SK-MEL-5 (cell line): ENCODE measurements around a stretch of chr5.

RAMPAGE:
- cytosol, long total RNA: no peak
- long total RNA: no peak
- nucleus, long total RNA: no peak
These were observed 25.9 kb downstream of the SPARC start for GRCh38 chr5:151660816-151661228.

GRCh38 chr5:151662394-151663085 lies 24.2 kb downstream of the SPARC start:
RAMPAGE:
- cytosol, long total RNA: no peak
- long total RNA: no peak
- nucleus, long total RNA: no peak

GRCh38 chr5:151678759-151679049 lies 8.0 kb downstream of the SPARC start:
RAMPAGE:
- cytosol, long total RNA: no peak
- long total RNA: no peak
- nucleus, long total RNA: no peak

DNA sequence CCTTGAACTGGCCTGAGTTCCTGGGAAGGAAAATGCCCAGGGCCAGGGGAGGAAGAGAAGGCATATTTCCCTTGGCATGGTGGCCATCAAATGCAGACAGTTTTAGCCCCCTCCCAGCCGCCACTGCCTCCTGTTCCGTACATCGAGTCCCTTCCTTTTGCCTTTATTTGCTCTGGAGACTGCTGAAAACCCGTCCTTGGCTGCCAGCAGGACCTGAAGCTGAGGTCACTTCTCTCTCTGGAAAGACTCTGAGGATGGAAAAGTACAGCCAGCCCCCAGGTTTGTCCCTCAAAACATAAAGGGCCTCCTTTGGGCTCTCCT lies 7.3 kb downstream of the SPARC start:
RAMPAGE:
- cytosol, long total RNA: no peak
- long total RNA: no peak
- nucleus, long total RNA: no peak

RAMPAGE:
- cytosol, long total RNA: no peak
- long total RNA: no peak
- nucleus, long total RNA: no peak
These were observed 1.0 kb downstream of the SPARC start for GRCh38 chr5:151685460-151686325.

RAMPAGE:
- cytosol, long total RNA: no peak
- long total RNA: no peak
- nucleus, long total RNA: no peak
These were observed 22.5 kb upstream of the SPARC start for GRCh38 chr5:151709086-151709688.

DNA sequence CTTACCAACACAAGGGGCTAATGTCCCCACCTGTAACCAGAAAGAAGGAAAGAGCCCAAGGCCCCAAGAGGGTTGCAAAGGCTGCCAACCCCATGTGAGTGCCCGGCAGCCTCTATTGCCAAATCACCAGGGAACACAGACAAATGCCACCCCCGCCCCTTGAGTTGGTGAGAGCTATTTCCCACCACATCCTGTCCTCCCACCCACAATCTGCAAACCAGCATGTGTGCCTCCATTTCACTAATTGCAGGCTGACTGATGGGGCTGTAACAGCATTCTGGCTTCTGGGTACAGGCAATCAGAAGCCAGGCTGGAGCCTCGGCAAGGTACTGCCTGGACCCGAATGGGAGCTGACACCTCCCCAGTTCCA lies 78.2 kb downstream of the FAM114A2 start:
RAMPAGE:
- cytosol, long total RNA: no peak
- long total RNA: no peak
- nucleus, long total RNA: no peak

DNA sequence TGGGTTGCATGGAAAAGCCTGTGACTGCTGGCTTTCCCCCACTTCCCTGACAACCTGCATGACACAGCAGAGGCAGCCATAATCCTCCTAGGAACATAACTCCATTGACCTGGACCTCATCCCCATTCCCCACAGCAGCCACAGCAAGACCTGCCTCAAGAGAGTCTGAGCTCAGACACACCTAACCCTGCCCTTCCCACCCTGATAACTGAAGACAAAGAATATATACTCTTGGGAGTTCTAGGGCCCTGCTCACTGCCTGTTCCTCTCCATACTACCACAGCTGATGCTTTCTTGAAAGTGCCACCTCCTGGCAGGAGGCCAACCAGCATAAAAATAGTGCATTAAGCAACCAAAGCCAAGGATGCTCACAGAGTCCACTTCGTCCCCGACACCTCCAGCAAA lies 23.7 kb downstream of the FAM114A2 start:
RAMPAGE:
- cytosol, long total RNA: no peak
- long total RNA: no peak
- nucleus, long total RNA: no peak

GRCh38 chr5:154015397-154015766 lies 23.3 kb downstream of the FAM114A2 start:
RAMPAGE:
- cytosol, long total RNA: no peak
- long total RNA: no peak
- nucleus, long total RNA: no peak

RAMPAGE:
- cytosol, long total RNA: no peak
- long total RNA: no peak
- nucleus, long total RNA: no peak
These were observed 4.0 kb downstream of the MFAP3 start for GRCh38 chr5:154042799-154043224.

DNA sequence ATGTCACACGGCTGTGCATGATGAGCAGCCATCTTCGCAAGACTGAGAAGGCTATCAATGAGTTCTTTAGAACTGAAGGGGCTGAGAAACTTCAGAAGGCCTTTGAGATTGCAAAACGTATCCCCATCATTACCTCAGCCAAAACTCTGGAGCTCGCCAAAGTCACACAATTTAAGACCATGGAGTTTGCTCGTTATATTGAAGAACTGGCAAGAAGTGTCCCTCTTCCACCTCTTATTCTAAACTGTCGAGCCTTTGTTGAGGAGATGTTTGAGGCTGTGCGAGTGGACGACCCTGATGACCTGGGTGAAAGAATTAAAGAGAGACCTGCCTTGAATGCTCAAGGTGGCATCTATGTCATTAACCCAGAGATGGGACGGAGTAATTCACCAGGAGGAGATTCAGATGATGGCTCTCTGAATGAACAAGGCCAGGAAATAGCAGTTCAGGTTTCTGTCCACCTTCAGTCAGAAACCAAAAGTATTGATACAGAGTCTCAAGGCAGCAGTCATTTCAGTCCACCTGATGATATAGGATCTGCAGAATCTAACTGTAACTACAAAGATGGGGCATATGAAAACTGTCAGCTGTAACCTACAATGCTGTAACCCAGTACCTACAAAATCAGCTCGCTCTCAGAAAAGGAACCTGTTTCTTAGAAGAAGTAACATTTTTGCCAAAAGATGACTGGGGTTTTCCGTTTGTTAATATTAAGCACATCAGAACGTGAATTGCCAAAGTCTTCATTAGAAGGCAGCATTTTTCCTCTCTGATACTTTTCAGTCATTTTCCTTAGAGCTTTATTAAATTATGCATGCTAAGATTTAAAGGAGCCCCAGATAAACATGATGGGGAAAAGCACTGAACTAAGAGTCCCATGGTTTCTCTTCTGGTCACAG lies 14.6 kb downstream of the MFAP3 start:
RAMPAGE:
- cytosol, long total RNA: no peak
- long total RNA: no peak
- nucleus, long total RNA: no peak

DNA sequence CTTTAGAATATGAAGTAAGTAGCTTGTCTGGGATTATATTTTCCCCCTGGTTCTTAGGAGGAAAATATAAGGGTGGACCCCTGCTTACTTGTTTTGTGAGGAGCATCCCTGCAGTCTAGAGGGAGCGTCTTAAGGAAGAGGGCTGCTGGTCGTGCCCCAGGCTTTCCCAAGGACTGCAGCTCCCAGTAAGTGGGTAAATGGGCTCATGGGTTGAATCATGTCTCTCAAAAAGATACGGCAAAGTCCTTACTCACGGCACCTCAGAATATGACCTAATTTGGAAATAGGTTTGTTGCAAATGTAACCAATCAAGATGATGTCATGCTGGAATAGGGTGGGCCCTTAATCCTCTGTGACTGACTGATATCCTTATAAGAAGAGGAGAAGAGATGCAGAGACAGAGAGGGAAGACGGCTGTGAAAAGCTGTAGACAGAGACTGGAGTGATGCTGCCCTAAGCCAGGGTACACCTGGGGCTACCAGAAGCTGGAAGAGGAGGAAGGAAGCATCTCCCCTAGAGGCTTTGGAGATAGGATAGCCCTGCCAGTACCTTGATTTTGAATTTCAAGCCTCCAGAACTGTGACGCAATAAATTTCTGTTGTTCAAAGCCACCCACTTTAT lies 14.9 kb downstream of the GALNT10 start:
RAMPAGE:
- cytosol, long total RNA: no peak
- long total RNA: no peak
- nucleus, long total RNA: no peak

GRCh38 chr5:154398145-154398364 lies 47.7 kb upstream of the SAP30L start:
RAMPAGE:
- cytosol, long total RNA: no peak
- long total RNA: no peak
- nucleus, long total RNA: no peak

GRCh38 chr5:154459371-154459923 lies 13.7 kb downstream of the SAP30L start:
RAMPAGE:
- cytosol, long total RNA: no peak
- long total RNA: no peak
- nucleus, long total RNA: no peak

GRCh38 chr5:154479843-154480300 lies 1.8 kb upstream of the HAND1 start:
RAMPAGE:
- cytosol, long total RNA: no peak
- long total RNA: no peak
- nucleus, long total RNA: no peak

DNA sequence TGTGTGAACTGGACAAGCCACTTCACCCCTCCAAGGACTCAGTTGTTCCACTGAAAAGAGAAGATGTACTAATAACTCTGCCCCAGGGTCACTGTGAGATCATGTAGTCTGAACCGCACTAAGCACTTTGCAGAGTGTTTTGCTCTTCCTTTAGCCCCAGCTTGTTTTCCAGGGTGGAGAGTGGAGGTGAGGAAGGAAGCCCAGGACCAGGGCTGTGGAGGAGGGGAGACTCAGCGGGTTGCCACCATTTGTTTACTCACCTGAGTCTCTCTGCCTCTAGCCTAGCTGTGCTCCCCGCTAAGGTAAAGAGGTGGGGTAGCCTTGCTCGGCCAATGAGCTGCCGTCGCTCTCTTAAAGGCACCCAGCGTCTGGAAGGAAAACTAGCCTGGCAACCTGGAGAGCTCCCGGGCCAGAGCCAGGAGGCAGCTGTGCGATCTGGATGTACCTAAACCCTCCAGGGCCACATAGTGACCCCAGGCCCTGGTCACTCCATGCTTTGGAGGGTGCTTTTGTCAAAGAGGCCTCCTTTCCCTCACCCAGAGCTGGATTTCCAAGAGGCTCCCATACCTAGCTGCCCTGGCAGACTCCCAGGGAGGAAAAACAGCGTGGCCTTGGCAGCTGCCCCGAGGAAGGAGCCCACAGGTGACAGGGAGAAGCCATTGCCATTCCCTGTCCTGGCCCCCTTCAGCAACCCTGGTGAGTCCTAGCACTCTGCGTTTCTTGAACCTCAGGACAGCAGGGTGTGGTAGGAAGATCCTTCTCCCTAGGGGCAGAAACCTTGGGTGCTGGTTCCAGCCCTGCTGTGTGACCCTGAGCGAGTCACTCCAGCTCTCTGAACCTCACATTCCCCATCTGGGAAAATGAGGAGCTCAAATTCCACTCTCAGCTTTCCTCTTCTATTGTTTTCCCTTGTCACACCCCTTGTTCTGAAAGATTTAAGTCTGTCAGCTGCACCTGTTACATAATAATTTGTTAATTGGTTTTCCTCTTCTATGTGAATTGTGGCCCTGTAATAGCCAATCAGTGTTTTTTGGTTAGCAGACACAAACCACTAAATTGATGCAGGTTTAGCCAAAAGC lies 42.4 kb upstream of the LARP1 start:
RAMPAGE:
- cytosol, long total RNA: no peak
- long total RNA: no peak
- nucleus, long total RNA: no peak

DNA sequence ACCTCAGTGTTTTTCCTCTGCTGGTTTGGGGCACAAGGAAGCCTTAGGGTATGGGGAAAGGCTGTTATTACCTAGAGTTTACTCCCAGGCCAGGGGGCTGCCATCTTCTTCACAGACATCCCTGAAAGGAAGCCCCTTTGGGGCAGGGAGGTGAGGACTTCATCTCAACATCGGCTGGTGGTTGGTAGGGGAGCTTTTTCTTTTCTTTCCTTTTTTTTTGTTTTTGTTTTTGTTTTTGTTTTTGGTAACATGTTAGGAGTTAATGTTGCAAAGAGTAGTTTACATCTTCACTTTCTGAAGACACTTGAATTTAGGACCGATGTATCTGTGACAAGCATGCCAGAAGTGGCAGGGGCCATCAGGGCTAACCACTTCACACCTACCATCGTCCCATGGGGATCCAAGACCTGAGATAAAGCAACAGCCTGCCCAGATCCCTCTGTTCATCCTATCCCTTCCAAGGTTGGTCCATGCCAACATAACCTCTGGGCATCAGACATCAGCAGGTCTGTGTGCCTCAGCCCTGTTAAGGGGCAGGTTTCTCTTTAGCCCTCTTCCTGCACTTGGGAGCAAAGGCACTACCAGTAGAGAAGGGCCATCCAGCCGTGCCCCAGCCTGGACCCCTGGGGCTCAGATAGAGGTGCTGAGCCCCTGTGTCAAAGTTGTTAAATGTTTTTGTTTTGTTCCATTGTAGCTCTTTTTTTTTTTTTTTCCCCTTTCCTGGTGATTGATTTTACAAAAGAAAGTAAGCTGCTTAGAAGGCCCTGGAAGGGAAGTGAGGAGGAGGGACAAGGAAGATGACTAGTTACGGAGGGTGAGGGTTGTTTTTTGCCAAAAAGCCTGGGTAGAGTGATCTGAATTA lies 33.9 kb downstream of the FAXDC2 start:
RAMPAGE:
- cytosol, long total RNA: no peak
- long total RNA: no peak
- nucleus, long total RNA: no peak

RAMPAGE:
- cytosol, long total RNA: no peak
- long total RNA: no peak
- nucleus, long total RNA: no peak
These were observed 21.3 kb downstream of the FAXDC2 start for GRCh38 chr5:154829188-154829390.

GRCh38 chr5:154829391-154830368 lies 20.7 kb downstream of the FAXDC2 start:
RAMPAGE:
- cytosol, long total RNA: no peak
- long total RNA: no peak
- nucleus, long total RNA: no peak

DNA sequence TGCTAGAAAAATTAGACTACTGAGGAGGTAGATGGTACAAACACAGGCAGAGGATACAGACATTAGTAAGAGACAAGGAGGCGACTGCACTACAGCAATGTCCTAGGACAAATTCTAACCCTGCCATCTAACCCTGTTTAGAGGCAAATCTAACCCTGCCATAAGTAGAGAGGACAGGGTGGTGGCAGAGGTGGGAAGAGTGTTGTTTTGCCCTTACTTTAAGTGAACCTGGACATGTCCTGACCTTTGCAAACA lies 276 bp downstream of the FAXDC2 start:
RAMPAGE:
- cytosol, long total RNA: no peak
- long total RNA: no peak
- nucleus, long total RNA: no peak